Breast epithelium (tissue), 2 donors: Measurements from ENCODE around the genes FADS2, INCENP and SCGB2A2.

DNA sequence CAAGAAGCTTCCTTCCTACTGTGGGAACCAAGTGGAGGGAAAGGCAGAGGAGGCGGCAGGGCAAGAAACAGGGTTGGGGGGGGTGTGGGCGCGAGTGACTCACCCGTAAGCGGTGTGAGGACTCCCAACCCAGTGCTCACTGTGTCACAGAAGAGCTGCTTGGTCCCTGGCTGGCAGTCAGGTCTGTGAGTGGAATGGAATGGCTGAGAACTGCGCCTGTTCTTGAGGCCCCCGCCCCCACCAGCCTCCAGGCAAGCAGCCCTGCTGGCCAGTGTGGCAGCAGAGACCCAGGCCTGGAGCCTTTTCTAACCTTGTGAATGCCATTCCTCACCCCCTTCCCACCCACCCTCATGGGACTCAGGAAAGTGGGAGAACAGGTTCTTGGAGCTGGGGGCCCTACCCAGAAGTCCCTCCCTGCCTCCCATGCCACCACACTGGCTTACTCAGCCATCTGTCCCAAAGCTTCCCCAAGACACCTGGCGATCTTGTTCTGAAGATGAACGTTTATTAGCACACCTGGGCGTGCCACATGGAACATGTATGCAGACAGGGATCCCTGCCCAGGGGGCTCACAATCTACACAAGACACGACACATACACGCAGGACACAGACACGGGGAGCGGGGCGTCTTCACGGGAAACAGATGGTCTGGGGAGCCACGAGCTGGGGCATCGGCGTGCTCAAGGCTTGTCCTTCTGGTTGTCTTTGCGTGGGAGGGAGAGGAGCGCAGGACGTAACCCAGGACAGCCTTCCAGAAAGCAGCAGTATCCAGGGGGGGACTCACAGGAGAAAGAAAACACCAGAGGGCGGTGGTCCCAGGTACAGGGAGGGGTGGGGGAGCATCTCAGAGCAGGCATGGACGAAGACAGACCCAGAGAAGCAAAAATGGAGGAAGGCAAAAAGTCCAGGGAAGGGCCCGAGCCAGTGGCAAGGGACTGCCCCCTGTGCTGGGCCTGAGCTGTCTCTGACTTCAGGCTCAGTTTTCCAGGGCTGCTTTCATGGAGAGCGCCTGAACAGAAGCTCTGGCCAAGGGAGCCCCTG, 5.0 kb downstream of the LRRC10B start:
- PRO-cap, result no peak
- RAMPAGE, long total RNA, 2 experiments, result no peak in any of the 2 experiments

DNA sequence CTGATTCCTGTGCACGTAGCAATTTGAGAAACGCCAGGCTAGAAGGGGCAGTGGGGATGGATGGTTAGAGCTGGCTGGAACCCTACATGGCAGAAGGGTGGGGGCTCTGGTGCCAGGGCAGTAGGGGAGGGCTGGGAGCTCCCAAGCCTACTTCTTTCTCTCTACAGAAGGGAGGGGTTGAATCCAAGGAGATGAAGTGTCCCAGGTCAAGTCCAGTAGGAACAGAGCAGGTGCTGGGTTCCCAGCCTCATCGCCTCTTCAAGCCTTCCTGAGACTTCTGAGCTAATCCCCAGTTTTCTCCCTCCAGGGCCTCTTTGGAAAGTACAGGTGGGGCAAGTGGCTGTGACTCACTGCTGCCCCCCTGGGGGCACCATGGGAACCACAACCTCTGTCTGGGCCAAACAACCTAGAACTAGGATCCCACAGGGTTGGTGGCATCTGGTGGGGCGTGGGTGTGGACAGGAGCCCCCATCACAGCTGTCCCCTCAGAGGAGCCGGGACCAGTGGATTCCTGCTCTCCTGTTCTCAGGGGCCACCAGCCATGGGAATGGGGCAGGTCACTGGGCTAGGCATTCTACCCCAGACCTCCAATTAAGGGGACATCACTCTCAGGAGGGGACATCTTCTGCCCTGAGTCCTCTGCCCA, 23.6 kb downstream of the LRRC10B start:
- PRO-cap, result no peak
- RAMPAGE, long total RNA, 2 experiments, result no peak in any of the 2 experiments

DNA sequence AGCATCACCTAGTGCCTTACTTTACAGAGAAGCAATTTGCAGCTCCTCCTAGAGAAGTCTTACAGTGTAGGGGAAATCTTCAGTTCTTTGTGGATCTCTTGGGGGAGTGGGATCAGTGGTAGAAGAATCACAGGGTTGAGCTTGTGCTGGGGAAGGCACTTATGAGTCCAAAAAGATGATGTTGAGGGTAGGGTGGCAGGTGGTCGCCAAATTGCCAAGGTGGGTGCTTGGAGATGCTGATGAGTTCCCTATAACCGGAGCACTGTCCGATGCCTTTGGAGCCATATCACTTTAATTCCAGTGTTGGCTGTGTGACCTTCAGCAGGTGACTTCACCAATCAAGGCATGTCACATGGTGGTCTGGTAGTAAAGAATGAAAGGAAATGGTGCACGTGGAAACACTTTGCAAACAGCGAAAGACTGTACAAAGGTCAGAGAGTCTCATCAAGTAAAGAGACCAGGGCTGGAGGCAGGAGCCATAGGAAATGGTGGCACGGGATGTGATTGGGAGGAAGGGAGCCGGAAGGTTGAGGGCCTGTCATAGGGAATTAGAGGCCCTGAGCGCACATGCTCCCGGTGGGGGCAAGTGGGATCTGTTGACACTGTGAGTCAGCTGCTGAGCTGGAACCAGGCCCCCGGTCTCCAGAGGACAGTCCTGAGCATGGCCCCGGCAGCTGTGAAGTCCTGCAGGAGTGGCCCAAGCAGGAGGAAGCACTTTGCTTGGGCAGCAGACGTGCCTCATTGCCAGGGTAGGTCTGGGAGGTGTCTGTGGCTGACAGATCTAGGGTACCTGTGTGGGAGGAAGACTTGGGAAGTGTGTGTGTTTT, 1.9 kb downstream of the DAGLA start:
- PRO-cap, result no peak
- RAMPAGE, long total RNA, 2 experiments, result no peak in any of the 2 experiments

- PRO-cap, result bidirectional peak, plus-strand start at chr11:61827999, minus-strand start at chr11:61827820
- RAMPAGE, long total RNA, 2 experiments, result start-site peak on the plus strand in 1 of 2 experiments, at chr11:61828253-61828301 at its widest, 11 reads per replicate
These were observed at the start of gene FADS2 for GRCh38 chr11:61827722-61828641. Gene FADS2 (plus strand): TSS chr11:61828300.

DNA sequence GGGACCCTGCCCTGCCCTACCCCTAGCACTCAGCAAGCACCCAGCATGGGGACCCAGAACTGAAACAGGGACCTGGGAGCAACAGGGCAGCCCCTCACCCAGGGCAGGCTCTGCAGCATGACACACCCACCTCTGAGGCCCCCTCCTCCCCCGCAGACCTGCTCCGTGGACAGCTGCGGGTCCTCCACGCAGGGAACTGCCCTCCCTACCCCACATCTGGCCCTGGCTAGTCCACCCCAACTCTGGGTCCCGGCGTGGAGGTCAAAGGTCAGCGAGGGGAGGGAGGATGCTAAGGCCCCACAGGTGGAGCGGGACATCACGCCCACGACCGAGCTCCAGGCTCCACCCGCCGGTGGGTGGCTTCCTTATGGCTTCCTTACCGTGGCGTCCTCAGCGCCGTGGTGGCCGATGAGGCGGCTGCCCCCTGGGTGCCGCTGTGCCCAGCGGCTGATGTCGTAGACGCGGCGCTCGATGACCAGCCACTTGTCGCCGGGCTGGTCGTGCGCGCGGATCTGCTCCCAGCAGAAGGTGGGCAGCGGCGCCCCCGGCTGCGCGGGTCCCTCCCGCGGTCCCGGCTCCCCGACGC, 463 bp downstream of the FADS3 start:
- PRO-cap, result no peak
- RAMPAGE, long total RNA, 2 experiments, result no peak in any of the 2 experiments

DNA sequence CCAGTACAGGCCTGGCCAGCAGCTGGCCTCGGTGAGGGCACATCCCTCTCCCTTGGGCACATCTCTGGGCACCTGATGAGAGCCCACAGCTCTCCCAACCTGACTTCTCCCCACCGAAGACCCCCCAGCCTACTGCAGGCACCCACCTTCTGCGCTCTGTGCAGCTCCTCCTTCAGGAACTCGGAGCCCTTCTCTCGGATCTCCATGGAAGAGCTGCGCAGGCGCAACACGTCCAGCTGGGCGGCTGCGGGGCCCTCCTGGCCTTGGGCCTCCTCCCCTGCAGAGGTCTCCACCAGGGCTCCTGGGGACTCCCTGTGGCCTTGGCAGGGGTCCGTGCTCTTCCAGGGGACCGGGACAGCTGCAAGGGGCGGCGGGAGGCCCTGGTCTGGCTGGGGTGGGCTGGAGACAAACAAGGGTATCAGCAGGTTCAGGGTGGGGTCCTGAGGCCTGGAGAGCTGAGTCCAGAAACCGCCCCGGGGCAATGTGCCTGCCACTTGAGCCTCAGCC, 9.4 kb downstream of the RAB3IL1 start:
- PRO-cap, result no peak
- RAMPAGE, long total RNA, 2 experiments, result no peak in any of the 2 experiments

DNA sequence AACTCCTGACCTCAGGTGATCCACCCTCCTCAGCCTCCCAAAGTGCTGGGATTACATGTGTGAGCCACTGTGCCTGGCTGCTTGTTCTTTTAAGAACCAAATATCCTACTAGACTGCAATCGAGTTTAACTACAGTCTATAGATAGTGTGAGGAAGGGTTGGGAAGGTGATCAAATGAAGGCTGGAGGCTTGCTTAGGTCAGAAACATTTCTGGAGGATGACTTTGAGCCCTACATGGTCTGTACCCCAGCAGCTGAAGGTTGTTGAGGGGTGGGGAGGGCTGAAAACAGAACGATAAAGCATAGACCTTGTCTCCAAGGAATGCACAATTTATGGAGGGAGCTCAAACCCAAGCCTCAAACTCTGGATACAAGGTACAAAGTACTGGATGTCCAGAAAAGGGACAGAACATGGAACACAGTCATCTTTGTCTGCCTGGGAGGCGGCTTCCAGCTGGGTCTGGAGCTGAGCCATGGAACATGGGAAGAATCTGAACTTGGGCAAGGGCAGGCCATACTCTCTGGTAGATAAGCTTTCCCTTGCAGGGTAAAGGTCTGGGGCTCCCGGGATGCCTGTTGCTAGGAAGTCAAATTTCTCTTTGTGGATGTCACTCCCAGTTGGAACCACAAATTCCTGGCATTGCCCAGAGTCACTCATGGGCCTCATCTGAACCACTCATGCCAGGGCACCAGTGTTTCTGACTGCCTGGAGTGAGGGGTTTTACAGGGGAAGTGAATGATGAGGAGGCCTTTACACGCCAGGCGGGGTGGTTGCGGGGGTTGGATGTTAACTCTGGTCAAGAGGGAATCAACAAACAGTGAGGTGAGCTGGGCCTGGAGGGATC, 6.0 kb downstream of the FTH1 start:
- PRO-cap, result no peak
- RAMPAGE, long total RNA, 2 experiments, result no peak in any of the 2 experiments

GRCh38 chr11:61966433-61966607, 1.1 kb downstream of the FTH1 start:
- PRO-cap, result no peak
- RAMPAGE, long total RNA, 2 experiments, result no peak in any of the 2 experiments

DNA sequence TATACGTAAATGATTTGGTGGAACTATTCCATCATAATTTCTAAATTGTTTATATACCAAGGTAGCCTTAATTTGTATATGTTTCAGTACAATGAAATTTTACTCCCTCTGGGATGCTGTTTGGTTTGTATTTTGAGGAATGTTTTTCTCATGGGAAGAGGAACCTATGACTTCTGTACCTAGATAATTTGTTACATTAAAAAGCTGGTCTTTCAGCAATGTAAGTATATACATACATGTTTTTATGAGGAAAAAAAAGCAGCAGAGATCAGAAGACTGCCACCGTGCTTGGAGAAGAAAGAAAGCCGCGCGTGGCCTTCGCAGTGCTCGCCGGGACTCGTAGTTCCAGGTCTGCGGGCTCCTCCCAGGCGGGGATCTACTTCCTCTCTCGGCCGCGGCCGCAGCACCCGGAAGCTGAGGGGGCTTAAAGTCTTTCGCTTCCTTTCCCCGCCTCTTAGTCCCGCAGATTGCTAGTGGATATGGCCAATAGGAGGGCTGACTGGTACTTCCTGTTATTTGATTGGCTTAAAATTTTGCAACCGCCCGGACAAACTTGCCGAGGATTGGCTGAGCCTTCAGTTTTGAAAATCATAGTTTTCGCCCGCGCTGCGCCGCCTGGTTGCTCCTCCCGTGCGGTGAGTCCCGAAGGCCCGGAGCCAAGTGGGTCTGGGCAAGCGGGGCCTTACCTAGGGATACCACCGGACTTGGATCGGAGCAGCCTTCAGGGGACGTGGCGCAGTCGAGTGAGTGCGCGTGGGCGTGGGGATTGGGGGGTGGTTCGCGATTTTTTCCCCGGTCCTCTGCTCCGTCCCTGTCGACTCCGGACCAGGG, at the start of gene INCENP:
TSS of gene INCENP (plus strand) at position 591 of the 831 bp plus-strand sequence.
- PRO-cap, result no peak
- RAMPAGE, long total RNA, 2 experiments, result start-site peak on the plus strand in 1 of 2 experiments, centred at position 623 of the sequence, 30 reads per replicate

- PRO-cap, result no peak
- RAMPAGE, long total RNA, 2 experiments, result no peak in any of the 2 experiments
These were observed 21.6 kb downstream of the INCENP start for GRCh38 chr11:62145460-62145796.

- PRO-cap, result no peak
- RAMPAGE, long total RNA, 2 experiments, result start-site peak on the plus strand in 2 of 2 experiments, at chr11:62270133-62270161 at its widest, 2,375 to 38,444 reads per replicate
These were observed at the start of gene SCGB2A2 for GRCh38 chr11:62269736-62270449. Gene SCGB2A2 (plus strand): TSS chr11:62270158.

DNA sequence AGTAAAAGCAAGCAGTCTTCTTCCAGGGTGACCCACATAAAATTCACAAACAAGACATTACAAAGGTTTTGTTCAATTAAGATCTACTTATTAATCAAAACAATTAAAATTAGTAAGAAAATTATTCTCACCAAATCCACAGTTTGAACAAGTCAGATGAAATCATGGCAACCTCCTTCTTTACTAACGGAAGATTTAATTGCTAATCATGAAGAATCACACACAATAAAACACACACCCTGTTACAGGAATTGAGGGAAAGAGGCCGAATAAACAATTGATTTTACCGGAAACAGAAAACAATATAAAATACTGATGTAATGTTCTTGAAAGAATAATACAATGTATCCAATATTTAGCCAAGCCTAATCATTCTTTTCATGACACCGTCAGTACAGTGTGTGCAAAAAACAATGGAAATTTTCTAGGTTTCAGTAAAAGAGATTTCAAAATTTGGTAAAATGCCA, 23.4 kb downstream of the ASRGL1 start:
- PRO-cap, result no peak
- RAMPAGE, long total RNA, 2 experiments, result no peak in any of the 2 experiments

GRCh38 chr11:62402243-62402571, 16.6 kb upstream of the SCGB1A1 start:
- PRO-cap, result unidirectional peak, minus-strand start at chr11:62402324
- RAMPAGE, long total RNA, 2 experiments, result no peak in any of the 2 experiments

GRCh38 chr11:62433130-62433622, 14.3 kb downstream of the SCGB1A1 start:
- PRO-cap, result no peak
- RAMPAGE, long total RNA, 2 experiments, result no peak in any of the 2 experiments

GRCh38 chr11:62531261-62531777, 15.3 kb downstream of the AHNAK start:
- PRO-cap, result no peak
- RAMPAGE, long total RNA, 2 experiments, result no peak in any of the 2 experiments

DNA sequence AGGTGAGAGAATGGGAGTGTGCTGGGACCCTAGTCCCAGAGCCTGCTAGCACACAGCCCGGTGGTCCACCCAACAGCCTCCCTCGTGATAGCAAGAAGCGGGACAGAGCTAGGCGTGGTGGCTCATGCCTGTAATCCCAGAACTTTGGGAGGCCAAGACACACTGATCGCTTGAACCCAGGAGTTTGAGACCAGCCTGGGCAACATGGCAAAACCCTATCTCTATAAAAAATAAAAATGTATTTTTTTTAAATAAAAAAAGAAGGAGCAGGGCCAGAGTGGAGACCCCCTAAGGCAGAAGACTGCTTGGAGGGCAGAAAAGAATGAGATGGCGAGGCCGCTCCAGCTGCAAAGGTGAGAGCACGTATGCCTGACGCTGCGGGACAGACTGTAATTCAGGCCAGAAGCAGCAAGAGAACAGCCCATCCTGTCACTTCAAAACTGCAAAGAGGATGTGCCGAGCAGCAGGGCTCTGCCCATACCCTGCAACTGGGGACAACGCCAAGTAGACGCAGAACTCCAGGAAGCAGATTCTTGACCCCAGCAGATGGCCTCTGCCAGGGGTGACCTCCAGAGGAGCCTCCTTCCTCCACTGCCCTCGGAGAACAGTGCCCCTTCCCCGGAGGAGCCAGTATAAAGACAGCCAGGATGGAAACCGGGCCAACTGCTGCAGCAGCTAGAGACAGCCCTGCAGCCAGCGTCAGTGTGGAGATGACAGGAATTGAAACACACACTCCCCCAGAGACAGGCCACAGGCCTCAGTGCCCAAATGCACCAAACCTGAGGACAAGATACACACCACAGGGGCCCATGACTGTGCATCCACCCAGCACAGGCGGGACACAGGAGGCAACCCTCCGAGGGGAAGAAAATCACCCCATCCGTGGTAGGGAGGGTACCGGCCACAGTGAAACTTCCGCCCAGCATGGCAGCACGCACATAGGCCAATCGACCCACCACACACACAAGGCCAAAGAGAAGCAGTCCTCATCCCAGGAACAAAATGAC, 5.9 kb downstream of the AHNAK start:
- PRO-cap, result no peak
- RAMPAGE, long total RNA, 2 experiments, result no peak in any of the 2 experiments

GRCh38 chr11:62547005-62547777, 585 bp upstream of the AHNAK start:
- PRO-cap, result unidirectional peak, minus-strand start at chr11:62547549
- RAMPAGE, long total RNA, 2 experiments, result no peak in any of the 2 experiments

DNA sequence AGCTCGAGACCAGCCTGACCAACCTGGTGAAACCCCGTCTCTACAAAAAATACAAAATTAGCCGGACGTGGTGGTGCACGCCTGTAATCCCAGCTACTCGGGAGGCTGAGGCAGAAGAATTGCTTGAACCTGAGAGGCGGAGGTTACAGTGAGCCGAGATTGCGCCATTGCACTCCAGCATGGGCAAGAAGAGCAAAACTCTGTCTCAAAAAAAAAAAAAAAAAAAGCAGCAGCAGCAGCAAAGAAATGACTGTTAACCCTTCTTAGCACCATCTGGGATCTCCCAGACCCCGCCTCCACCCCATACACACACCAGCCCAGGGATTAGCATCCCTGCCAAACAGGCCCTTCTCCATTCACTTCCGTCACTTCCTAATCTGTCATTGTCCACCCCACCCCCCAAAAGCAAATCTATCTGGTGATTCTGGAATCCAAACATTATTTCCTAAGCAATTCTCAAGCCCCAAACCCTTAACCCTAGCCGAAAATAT, 5.8 kb upstream of the AHNAK start:
- PRO-cap, result no peak
- RAMPAGE, long total RNA, 2 experiments, result no peak in any of the 2 experiments

DNA sequence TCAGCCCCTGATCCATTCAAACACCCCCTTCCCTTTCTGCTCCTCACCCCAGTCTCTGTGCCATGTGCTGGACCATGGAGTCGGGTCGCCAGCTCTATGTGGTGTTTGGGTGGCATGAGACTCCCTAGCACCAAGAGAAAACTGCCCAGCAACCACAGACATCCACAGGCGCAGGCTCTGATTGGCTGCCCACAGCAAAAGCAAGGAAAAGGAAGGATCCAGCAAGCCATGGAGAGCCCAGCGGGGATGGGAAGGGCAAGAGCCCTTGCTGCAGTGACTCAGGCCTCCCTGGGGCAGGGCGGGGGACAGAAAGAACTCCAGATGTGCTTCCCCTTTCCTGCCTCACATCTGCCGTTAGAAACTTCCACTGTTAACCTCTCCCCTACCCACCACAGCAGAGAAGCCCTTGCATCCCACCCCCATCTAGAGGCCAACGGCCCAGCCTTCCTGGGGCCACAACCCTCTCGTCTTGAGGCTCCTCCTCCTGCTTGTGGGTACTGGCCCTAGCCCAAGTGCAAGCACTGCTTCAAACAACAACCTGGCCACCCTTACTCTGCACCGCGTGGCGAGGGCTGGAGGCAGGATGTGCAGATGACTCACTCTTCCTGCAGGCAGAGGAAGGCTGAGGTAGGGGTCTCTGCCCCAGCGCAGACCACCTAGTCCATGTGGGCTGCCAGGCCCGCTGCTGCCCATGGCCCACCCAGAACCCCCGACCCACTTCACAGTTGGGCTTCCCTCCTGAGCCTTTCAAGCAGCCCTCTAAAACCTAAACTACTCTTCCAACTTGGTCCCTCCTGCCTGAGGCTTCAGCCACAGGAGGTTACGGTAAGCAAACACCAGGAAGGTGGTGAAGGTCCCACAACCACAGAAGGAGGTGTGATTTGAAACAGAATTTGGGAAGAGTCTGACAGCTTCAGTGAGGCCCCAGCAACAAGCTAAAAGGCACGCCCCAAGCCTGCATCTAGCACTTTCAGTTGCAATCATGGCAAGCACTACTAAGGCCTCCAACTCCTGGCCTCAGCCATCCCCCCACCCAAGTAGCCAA, 9.9 kb upstream of the AHNAK start:
- PRO-cap, result no peak
- RAMPAGE, long total RNA, 2 experiments, result no peak in any of the 2 experiments

DNA sequence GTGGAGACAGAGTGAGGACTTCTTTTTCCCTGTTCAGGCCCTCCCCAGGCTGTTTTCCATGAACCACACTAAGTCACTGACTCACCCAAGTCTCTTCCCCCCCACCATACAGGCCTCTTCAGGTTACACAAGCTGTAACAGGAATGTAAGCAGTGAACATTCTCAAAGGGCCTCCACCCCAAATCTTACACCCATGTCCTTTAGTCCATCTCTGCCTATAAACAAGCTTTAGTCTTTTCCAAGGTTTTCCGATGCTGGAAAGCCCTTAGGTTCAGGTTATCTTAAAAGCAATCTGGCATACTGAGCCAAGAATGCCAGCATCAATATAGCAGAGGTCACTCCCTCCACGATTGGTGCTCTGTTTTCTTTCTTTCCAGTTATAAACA, 13.0 kb downstream of the EEF1G start:
- PRO-cap, result no peak
- RAMPAGE, long total RNA, 2 experiments, result no peak in any of the 2 experiments